Skeletal muscle tissue (tissue), 7 donors: ENCODE results near the gene C11orf58.

- PRO-cap, 3 experiments, result no peak in any of the 3 experiments
- RAMPAGE, long total RNA, result no peak
- RRBS, 2 experiments, result no CpG with 5 or more reads among the region's 4 CpGs
Observed at GRCh38 chr11:12868568-12869158, 140.5 kb upstream of the RASSF10 start.

DNA sequence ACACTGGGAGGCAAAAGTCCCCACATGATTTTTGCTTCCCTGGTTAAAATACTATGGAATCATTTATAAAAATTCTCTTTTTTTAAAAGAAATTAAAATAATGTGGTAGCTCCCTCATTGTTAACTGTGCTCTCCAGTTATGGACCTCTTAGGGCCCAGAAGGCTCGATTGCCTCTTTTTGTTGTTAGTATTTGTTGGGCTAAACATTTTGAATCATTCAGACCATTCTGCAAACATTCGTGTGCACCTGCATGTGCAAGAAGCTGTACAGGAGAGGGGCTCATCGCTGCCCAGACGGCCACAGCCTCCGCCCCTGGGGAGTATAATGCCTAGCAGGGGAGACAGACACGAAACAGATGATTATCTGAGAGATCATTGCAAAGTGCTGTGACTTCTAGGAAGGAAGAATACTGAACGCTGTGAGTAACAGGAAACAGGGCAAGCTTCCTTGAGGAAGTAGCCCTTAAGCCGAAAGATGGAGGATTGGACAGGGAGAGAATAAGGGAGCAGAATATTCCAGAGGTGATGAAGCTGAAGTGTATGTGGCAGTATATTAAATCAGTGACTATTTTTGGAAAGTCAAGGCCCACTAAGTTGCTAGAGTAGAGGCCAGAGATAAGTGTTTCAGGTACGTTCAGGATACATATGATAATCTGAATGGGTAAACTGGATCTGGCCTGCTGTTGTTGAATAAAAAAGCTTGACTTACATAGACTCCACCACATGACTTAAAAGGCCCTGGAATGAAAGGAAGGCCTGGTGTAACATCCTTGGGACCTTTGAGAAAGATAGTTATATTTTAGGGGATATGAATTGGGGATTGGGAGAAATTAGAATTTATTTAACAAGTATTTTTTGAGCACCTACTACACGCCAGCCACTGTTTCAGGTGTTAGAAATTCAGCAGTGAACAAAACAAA, 123.2 kb upstream of the RASSF10 start:
- PRO-cap, 3 experiments, result no peak in any of the 3 experiments
- RAMPAGE, long total RNA, result no peak
- RRBS, 2 experiments, result no CpG with 5 or more reads among the region's 10 CpGs

DNA sequence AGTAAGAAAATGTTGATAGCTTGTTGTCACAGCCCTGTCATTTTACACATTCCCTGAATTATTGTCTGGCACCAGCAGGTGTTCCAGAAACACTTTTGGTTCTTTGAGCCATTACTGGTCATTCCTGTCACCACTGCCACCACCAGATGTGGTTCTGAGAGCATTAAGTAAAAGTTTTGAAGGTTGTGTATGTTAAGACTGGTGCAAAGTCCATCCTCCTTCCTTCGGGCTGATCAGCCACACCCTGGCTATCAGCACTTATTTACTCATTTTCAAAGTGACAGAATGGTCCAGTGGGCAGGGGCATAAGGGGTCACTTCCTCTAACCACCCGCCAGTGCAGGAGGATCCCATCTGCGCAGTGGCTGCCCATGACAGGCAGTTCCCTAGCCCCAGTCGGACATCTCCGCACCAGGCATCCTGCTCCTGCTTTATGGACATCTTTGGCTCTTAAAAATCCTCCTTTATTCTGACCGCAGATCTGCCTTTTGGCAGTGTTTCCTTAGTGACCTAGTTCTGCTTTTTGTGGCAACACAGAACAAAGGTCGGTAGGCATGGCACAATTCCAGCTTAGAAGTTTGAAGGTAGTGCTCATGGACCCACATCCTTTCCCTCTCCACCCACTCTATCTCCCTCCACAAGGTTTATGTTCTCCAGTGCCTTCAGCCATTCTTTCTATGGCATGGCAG, 55.8 kb downstream of the BMAL1 start:
- PRO-cap, 3 experiments, result no peak in any of the 3 experiments
- RAMPAGE, long total RNA, result no peak
- RRBS, 2 experiments, result no CpG with 5 or more reads among the region's 7 CpGs

GRCh38 chr11:13398903-13400127, 63.7 kb downstream of the BTBD10 start:
- PRO-cap, 3 experiments, result no peak in any of the 3 experiments
- RAMPAGE, long total RNA, result no peak
- RRBS, 2 experiments, result no CpG with 5 or more reads among the region's 27 CpGs

DNA sequence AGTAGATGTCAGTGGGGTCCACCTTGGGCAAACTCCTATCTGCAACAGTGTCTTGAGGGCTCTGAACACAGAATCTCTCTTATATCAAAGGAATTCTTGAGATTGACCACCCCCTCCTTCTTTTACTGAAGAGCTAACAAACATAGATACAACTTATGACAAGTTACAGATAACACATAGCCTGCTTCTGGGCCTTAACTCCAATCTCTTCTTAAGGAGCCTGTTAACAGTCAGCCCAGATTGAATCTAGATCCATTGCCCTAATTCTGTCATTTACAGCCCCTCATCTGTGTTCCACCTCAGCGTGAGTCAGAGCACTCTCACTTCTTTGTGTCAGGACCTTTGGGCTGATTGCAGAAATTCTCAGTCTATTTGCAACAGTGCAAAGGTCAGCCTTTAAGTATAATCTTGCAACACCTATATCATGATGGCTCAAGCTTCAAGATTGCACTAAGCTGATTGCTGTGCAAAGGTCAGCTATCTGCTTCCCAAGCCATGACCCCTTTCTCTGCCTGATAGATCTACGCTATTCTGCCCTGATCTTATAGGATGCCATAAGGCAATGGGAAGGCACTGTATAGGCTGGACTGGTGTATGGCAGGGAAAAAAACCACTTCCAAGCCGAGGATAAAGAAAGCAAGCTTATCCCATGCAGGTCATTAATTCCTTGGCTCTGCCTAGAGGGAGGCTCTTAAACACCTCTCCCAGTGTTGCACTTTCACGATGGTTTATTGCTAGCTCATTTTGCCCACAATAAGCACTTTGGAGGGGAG, 100.8 kb downstream of the RRAS2 start:
- PRO-cap, 3 experiments, result no peak in any of the 3 experiments
- RAMPAGE, long total RNA, result no peak
- RRBS, 2 experiments, result no CpG with 5 or more reads among the region's 4 CpGs

- PRO-cap, 3 experiments, result peak in 2 of 3 experiments; most common plus-strand start chr11:14381071 (in 1); most common minus-strand start chr11:14381353 (in 1)
- RAMPAGE, long total RNA, result no peak
- RRBS, 2 experiments, result under 1% methylated on average over 11 of the region's 61 CpGs
Observed at GRCh38 chr11:14380773-14381811, 22.1 kb upstream of the RRAS2 start.

DNA sequence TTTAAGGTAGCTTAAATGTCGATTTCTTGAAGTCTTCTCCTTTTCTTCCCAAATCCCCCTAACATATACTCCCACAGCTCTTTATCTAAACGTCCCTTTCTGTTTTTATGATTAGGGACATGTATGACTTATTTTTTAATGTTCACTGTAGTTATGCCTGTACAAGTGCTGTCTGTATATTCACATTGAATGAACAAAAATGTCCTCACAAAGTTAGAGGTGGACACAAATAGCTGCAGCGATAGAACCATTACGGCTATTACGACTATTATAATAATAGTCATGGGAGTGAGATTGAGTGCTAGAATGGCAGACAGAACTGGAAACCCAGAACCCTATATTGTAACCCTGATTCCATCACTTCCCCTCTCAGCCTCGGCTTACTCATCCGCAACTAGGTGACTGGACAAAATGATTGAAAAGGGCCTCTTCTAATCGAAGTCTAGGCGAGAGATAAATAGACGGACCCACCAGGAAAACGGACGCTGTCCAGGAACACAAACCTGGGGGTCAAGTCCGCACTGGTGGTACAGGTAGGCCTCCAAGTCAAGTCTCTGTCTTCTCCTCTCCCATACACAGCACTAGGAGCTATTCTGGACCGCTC, 682 bp downstream of the PSMA1 start:
- PRO-cap, 3 experiments, result no peak in any of the 3 experiments
- RAMPAGE, long total RNA, result no peak
- RRBS, 2 experiments, result no CpG with 5 or more reads among the region's 14 CpGs

- PRO-cap, 3 experiments, result no peak in any of the 3 experiments
- RAMPAGE, long total RNA, result no peak
- RRBS, 2 experiments, result no CpG with 5 or more reads among the region's 8 CpGs
Observed at GRCh38 chr11:14653656-14654242, 10.1 kb downstream of the PDE3B start.

DNA sequence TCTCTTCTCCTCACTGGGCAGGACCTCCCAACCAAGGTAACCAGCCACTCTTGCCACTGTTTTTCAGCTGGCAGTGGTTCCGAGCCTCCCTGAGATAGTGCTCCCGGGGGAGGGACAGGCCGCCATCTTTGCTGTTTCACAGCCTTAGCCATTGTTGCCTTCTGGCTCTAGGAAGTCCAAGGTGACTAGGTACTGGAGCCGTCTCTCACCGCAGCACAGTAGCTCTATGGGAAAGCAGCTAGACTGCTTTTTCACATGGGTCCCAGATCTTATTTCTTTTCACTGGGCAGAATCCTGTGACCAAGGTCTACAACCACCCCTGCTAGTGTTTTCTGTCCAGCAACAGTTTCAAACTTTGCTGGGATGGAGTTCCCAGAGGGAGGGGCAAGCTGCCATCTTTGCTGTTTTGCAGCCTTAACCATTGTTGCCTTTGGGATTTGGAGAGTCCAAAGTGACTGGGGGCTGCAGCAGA, 69.0 kb downstream of the CYP2R1 start:
- PRO-cap, 3 experiments, result no peak in any of the 3 experiments
- RAMPAGE, long total RNA, result no peak
- RRBS, 2 experiments, result no CpG with 5 or more reads among the region's 5 CpGs

GRCh38 chr11:14845213-14845808, 46.7 kb downstream of the CYP2R1 start:
- PRO-cap, 3 experiments, result no peak in any of the 3 experiments
- RAMPAGE, long total RNA, result no peak
- RRBS, 2 experiments, result no CpG with 5 or more reads among the region's 10 CpGs

- PRO-cap, 3 experiments, result no peak in any of the 3 experiments
- RAMPAGE, long total RNA, result no peak
- RRBS, 2 experiments, result no CpG with 5 or more reads among the region's 2 CpGs
Observed at GRCh38 chr11:14861024-14861625, 30.9 kb downstream of the CYP2R1 start.

- PRO-cap, 3 experiments, result no peak in any of the 3 experiments
- RAMPAGE, long total RNA, result no peak
- RRBS, 2 experiments, result no CpG with 5 or more reads among the region's 2 CpGs
Observed at GRCh38 chr11:15697534-15697764, 582.7 kb downstream of the INSC start.

GRCh38 chr11:15912791-15913253, 443.5 kb downstream of the SOX6 start:
- PRO-cap, 3 experiments, result no peak in any of the 3 experiments
- RAMPAGE, long total RNA, result no peak
- RRBS, 2 experiments, result 53 to 77% methylated on average over 5 of the region's 7 CpGs

DNA sequence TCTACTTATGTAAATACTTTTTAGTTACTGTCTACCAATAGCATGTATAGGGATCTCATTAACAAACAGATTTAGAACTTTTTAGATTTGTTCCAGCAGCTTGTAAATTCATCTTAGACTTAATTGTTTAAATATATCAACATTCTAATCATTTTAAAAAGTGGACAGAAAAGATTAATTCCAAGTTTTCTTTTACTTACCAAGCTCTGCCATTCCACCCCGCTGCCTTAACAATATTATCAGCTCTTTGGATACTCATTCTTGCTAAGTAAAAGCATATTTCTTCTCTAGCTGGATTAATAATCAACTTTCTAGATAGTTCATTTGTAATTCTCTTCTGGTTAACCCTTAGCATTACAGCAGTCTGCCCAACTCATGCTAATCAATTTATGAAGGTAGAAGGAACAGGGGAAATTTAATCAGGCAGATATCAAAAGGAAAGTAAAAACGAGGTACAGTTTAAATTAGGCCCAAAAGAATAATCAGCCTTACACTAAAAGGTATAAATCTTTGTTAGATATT, 41.0 kb upstream of the SOX6 start:
- PRO-cap, 3 experiments, result no peak in any of the 3 experiments
- RAMPAGE, long total RNA, result no peak
- RRBS, 2 experiments, result no CpG with 5 or more reads among the region's 2 CpGs

GRCh38 chr11:16605563-16606651, 132.5 kb upstream of the C11orf58 start:
- PRO-cap, 3 experiments, result peak in 3 of 3 experiments; most common plus-strand start chr11:16606459 (in 2); most common minus-strand start chr11:16605811 (in 3)
- RAMPAGE, long total RNA, result no peak
- RRBS, 2 experiments, result 3 to 5% methylated on average over 5 to 6 of the region's 50 CpGs

- PRO-cap, 3 experiments, result peak in 2 of 3 experiments; most common plus-strand start chr11:16607044 (in 1); most common minus-strand start chr11:16606963 (in 1)
- RAMPAGE, long total RNA, result no peak
- RRBS, 2 experiments, result 2 to 3% methylated on average over 21 of the region's 48 CpGs
Observed at GRCh38 chr11:16606652-16607229, 131.7 kb upstream of the C11orf58 start.

DNA sequence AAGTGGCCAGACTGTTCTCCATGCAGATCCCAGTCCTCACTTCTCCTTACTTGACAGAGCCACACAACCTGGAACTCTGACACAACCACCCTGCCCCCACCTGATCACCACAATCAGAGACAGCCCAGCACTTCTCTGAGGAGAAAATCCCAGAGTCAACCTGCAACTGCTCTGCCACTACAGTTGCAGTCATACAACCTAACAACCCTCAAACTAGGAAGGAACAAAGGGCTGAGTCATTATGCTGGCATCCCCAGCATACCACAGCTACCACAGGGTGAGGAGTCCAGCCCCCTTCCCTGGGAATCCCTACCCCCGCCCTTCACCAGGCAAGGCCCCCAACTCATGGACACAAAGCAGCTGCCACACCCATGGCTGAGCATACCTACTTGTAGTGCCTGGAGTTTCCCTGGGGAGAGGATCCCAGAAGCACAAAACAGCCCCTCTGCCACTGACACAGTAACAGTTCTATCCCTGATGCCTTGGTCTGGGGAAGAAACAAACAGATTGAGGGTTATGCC, 68.6 kb upstream of the C11orf58 start:
- PRO-cap, 3 experiments, result no peak in any of the 3 experiments
- RAMPAGE, long total RNA, result no peak
- RRBS, 2 experiments, result no CpG with 5 or more reads among the region's 1 CpG

GRCh38 chr11:16738106-16739208, at the start of gene C11orf58:
Gene C11orf58 (plus strand): TSS chr11:16738647.
- PRO-cap, 3 experiments, result peak in 3 of 3 experiments; most common plus-strand start chr11:16738647 (in 3); most common minus-strand start chr11:16738468 (in 3)
- RAMPAGE, long total RNA, result start-site peak on the plus strand at chr11:16738616-16738676, 2,918 and 1,168 reads in 2 replicates
- RRBS, 2 experiments, result 2 to 3% methylated on average over 7 to 12 of the region's 59 CpGs

GRCh38 chr11:16790566-16791310, 52.3 kb downstream of the C11orf58 start:
- PRO-cap, 3 experiments, result no peak in any of the 3 experiments
- RAMPAGE, long total RNA, result no peak
- RRBS, 2 experiments, result 87% methylated on average over 6 to 8 of the region's 18 CpGs

DNA sequence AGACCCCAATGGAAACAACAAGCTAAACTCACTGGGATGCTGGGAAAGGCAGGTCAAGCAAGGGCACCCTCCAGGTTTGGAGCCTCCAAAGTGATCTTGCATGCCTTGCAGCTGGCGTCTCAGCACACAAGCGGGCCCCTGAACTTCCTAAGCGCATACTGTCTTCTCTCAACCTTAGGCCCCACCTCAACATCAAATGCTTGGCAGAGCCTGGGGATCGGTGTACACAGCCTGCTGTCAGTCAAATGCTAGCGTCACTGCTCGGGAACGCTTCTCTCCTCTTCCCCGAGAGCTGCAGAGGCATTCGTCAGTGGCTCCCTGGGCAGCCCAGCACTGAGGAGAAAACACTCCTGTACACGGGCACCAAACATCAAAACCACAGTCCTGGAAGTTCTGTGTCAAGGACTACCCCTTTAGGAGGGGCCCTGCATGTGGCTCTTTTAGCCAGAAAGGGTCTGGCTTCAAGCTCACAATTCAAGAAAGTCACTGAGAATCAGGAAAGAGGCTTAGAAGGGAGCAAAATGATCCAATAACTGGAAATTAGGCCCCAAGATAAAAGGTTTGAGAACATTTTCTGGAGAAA, 125.0 kb downstream of the C11orf58 start:
- PRO-cap, 3 experiments, result no peak in any of the 3 experiments
- RAMPAGE, long total RNA, result no peak
- RRBS, 2 experiments, result no CpG with 5 or more reads among the region's 10 CpGs